Colon Carcinoma Metastatic in the Brain (tissue), 2 donors: Measurements from ENCODE around the genes AMY1A and AMY1B.

DNA sequence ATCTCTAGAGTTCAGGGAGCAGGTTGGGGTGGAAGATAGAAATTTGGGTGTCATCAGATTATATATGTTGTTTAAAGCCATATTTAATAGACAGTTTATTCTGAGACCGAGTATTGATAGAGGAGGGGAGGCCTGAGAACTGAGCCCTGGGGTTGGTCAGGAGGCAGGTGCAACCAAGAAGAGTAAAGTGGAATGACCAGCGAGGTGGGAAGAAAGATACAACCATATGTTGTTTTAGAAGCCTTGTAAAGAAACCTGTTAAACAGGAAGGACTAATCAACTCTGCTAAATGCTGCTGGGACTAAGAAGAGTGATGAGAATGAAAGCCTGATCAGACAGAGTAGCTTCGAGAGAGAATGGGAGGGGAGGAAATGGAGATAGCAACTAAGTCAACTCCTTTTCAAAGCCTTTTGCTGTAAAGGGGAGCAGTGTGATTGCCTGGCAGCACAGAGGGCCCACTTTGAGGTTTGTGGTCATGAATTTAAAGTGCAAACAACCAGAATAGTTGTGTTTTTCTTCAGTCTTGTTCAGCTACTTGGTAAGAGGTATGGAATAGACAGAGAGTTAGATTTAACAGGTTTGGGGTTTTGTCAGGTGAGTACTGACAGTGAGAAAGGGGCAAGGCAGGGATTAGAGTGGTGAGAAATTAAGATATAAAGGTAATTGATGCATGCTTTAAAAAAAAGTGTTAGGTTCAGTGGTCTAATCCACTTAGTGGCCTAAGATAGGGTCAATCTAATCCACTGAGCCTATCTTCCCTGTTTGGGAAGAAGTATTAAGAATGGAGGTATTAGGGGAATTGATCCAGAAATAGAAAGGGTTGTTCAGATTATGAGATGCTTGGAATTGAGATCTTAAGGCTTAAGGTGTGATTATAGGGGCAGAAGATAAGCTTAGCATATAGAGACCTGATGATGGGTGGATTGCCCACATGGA lies 31.5 kb downstream of the SLC30A7 start:
- PRO-cap, 2 experiments = no peak in any of the 2 experiments

DNA sequence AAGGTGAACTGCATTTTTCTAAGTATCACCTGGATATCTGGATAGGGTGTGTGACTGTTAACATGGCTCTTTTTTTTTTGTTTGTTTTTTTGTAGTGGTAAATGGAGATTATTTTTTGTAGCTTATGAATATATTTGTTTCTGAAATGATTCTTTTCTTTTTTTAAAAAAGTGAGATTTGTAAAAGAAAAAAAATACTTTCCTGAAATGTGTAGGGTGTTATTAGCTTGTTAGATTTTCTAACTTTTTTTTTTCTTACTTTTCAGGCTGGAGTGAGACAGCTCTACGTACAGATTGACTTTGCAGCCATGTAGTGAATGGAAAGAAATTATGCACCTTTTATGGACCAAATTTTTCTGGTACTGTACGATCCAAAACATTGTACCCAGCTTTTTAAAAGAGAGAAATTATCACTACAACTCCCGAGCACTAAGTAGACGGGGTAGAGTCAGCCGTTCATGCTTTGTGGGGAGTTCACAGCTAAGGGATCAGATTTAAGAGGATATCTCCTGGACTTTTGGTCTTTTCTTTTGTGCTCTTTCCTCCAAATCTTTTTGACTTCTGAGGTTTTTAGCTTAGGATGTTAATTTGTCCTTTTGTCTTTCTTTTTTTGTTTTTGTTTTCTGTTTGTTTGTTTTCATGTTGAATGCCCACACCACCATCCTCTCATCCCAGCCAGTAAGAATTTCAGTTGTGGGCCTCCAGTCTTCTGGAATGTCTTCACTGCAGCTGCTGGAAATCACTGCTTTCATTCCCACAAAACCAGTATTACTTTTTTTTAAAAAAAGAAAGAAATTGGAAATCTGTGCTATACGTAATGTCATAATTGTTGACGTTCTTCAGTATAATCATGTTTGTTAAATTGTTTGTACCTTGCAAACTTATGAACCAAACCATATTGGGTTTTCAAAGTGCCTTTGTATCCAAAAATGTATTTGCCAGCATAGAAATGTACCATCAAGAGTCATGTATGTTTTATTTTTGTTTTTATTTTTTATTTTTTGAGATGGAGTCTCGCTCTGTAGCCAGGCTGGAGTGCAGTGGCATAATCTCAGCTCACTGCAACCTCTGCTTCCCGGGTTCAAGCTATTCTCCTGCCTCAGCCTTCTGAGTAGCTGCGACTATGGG lies 50.7 kb downstream of the DPH5 start:
- PRO-cap, 2 experiments = no peak in any of the 2 experiments

DNA sequence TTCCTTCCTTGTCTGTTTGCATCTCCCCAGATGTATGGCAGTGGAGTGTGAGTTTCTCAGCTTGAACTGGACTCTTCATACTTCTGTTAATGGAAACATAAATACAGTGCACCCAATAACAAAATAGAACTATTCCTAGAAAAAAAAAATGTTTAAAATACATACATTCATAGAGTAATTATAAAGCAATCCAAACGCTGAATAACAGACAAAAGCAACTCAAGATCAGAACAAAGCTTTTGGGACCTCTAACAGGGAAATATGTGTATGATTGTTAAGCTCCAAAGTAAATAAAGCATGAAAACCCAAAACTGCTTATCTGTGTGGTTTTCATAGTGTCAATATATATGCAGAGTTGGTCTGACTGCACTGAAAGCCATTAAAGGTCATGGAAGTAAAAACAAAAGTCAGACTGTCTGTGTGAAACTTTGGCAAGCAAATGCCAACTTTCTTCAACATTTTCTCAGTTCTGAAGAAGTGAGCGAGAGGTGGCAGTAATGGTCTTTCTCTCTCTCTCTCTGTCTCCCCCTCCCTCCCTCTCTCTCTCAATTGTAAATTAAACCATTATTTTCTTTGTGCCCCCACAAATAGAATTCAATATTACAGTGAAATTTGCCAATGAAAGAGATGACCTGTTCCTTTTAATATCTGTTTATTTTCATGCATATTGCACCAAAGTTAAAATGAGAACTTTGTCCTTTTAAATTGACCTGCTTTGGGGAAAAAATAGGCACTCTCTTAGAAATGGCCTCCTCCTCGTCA lies 100.1 kb upstream of the S1PR1 start:
- PRO-cap, 2 experiments = no peak in any of the 2 experiments

DNA sequence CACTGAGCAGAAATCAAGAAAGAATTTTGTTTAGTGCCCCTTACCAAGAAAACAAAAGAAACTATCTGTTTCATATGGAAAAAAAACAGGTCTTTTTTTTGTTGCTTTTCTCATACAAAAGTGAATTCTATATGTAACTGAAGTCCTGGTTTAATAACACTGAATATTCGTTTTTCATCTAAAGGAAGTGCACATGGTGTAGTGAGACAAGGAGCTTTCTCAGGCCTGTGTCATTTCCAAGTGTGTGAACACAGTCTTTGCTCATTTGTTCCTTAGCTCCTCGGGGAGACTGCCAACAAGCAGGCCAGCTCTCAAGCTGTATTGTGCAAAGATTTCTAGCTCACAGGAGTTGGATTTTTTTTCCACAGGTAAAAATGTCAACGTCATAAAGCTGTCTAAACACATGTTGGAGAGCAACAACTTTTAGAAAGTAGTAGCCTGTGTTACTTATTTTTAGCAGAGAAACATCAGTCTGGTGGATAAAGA lies 87.9 kb upstream of the S1PR1 start:
- PRO-cap, 2 experiments = no peak in any of the 2 experiments

DNA sequence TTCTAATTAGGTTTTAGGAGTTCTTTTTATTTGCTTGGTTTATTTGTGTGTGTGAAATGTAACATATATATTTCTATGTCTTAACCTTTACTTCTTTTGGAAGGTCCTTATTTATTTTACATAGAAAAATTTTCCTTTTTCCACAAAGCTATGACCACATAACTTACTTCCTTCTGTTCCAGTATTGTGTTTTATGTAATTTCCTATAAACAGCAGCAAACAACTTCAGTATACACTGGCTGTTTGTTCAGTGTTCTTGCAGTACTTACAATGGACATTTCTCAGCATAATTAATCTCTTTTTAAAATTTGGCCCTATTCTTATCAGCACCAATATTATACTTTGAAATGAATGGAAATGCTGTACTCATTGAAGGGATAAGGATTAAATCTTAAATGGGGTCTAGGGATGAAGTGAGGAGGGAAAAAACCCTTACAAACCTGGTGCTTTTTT lies 74.8 kb upstream of the S1PR1 start:
- PRO-cap, 2 experiments = no peak in any of the 2 experiments

DNA sequence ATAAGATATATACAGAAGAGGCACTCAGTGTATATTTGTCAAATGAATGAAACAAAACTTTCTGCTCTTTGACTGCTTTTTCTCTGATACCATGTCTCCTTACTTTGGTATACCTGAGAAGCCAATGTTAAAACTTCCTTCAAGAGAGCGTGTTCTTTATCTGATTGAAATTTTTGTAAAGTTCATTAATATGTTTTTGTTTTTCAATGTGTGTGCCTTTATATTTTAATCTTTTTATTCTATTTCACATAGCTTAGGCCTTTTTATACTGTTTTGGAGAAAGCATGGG lies 51.8 kb upstream of the S1PR1 start:
- PRO-cap, 2 experiments = peak in 1 of 2 experiments; most common minus-strand start position 81 of the sequence (in 1)

DNA sequence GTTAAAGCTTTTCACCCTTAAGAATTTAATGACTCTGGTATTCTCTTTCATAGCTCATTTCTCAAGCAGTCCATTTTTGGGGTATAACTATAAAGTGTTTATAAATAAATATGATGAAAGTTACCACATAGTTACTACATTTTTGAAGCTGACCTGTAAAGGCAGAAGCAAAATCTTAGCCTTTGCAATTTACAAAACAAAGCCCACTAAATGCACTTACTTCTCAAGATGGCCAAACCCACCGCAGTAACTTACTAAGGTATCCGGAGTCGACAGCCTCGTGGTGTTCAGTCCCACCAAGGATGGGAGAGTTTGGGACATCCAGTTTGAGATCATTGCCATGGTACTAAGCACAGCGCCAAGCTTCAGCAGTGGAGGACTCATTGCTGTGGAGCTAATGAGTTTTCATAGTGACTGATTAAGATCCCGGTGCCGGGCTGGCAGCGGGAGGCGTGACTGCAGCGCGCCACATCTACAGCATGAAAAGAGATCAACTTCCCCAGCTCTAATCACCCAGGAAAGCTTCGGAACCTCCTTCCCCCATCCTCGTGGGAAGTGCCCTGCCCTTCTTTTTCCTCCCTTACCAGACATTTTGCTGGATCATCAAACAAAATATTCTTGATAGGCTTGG lies 150.0 kb downstream of the OLFM3 start:
- PRO-cap, 2 experiments = no peak in any of the 2 experiments

DNA sequence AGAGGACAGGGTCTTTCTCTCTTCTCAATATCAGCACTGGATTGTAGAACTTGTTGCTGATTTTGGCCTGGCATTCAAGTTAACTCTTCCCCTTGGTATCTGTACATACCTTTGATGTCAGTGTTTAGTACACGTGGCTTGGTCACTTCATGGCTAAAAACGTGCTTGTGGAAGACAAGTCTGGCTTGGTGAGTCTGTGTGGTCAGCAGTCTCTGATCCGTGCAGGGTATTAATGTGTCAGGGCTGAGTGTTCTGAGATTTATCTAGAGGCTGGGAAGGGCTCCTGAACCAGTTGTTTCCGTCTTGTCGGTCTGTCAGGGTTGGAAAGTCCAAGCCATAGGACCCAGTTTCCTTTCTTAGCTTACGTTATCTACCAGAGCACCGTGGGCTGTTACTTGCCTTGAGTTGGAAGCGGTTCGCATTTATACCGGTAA lies at the start of gene AMY1A:
AMY1A (plus strand) TSS at position 262 of the 434 bp plus-strand sequence.
- PRO-cap, 2 experiments = no peak in any of the 2 experiments

- PRO-cap, 2 experiments = no peak in any of the 2 experiments
These were observed at the start of gene AMY1B for GRCh38 chr1:103695934-103696654. Gene AMY1B, minus strand, starts transcription at chr1:103696210.

DNA sequence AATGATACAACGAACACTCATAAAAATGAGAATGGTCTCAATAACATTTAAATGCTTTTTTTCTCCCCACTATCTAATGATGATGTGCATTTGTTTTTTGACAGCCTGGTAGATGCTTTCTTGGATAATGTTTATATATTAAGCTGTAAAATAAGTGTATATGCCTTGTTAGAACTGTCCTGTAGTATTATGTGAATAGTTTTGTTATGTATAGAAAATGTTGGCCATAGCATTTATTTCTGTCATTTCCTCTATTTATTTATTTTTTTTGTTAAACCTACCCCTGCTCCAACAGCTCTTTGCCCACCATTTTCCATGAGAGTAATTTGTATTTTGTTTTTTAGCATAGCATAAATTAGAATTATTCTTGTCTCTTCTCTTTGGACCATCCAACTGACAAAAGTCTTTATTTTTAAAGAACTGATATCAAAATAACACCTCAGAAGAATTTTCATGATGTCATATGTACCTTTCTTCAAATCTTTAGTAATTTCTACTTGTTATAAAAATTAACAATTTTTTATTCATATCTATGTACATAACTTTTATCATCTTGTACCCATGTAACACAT lies 663.1 kb downstream of the AMY1C start:
- PRO-cap, 2 experiments = no peak in any of the 2 experiments

DNA sequence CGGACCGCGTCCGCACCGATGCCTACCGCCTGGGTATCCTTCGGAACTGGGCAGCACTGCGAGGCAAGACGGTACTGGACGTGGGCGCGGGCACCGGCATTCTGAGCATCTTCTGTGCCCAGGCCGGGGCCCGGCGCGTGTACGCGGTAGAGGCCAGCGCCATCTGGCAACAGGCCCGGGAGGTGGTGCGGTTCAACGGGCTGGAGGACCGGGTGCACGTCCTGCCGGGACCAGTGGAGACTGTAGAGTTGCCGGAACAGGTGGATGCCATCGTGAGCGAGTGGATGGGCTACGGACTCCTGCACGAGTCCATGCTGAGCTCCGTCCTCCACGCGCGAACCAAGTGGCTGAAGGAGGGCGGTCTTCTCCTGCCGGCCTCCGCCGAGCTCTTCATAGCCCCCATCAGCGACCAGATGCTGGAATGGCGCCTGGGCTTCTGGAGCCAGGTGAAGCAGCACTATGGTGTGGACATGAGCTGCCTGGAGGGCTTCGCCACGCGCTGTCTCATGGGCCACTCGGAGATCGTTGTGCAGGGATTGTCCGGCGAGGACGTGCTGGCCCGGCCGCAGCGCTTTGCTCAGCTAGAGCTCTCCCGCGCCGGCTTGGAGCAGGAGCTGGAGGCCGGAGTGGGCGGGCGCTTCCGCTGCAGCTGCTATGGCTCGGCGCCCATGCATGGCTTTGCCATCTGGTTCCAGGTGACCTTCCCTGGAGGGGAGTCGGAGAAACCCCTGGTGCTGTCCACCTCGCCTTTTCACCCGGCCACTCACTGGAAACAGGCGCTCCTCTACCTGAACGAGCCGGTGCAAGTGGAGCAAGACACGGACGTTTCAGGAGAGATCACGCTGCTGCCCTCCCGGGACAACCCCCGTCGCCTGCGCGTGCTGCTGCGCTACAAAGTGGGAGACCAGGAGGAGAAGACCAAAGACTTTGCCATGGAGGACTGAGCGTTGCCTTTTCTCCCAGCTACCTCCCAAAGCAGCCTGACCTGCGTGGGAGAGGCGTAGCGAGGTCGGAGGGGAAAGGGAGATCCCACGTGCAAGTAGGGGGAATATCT lies 753 bp downstream of the PRMT6 start:
- PRO-cap, 2 experiments = peak in 2 of 2 experiments; most common plus-strand start position 245 of the sequence (in 1); most common minus-strand start position 575 of the sequence (in 2)

DNA sequence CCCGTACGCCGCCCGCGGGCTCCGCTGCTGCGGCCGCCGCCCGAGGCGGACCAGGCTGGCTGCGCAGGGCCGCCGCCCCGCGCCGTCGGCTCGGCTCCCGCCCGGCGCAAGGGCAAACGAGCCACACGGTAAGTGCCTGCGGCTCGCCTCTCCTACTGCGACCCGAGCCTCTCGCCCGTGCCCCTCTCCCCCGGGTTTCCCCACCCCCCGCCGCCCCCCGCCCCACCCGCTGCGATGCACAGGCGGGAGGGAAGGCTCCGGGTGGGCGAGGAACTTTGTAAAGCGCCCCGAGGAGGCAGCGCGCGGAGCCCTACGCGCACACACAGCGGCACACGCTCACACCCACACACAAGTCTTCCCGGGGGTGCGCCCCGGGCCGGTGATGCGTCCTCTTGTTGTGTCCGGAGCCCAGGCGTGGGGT lies 503 bp downstream of the NTNG1 start:
- PRO-cap, 2 experiments = no peak in any of the 2 experiments

DNA sequence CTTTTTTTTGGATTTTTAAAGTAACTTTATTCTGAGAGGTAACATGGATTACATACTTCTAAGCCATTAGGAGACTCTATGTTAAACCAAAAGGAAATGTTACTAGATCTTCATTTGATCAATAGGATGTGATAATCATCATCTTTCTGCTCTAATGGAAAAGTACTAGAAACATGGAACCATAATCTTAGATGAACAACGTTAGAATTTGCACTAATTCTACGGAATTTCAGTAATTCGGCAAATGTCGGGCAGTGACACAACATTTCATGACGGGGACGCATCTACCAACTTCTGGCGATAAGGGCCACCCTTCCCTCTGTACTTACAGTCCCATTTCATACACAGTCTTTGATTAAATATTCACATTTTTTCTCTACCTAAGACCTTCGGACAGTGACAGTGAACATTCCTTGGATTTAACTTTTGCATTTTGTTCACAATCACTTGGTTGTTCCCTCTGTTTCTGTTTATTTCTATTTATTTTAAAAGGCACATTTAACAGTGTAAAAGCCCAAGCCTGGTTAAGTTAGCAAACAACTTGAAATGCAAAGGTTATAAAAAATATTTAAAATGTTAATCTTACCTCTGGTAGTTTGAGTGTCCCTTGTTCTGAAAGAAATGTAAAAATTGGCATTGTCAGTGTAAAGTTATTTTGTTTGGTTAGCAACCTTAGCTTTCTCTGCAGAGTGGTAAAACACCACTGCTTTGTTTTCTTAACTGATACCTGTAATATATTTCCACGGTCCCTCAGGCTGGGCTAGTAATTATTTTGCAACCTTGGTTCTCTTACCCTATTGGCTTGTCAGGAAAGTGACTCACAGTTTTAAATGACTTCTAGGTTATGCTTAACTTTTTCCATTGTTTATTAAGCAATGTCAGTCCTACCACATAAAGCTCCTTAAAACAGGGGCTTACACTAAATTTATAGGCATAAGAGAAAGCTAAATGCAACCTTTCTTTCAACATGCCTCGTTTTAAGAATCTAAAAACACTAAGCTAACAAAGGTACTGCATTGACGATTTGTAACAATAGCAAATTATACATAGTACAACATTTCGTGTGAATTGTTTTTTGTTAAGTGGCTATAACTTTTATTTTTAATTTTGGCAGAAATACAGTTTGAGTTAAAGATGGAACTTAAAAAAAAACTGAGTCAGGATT lies 276.8 kb downstream of the VAV3 start:
- PRO-cap, 2 experiments = no peak in any of the 2 experiments

DNA sequence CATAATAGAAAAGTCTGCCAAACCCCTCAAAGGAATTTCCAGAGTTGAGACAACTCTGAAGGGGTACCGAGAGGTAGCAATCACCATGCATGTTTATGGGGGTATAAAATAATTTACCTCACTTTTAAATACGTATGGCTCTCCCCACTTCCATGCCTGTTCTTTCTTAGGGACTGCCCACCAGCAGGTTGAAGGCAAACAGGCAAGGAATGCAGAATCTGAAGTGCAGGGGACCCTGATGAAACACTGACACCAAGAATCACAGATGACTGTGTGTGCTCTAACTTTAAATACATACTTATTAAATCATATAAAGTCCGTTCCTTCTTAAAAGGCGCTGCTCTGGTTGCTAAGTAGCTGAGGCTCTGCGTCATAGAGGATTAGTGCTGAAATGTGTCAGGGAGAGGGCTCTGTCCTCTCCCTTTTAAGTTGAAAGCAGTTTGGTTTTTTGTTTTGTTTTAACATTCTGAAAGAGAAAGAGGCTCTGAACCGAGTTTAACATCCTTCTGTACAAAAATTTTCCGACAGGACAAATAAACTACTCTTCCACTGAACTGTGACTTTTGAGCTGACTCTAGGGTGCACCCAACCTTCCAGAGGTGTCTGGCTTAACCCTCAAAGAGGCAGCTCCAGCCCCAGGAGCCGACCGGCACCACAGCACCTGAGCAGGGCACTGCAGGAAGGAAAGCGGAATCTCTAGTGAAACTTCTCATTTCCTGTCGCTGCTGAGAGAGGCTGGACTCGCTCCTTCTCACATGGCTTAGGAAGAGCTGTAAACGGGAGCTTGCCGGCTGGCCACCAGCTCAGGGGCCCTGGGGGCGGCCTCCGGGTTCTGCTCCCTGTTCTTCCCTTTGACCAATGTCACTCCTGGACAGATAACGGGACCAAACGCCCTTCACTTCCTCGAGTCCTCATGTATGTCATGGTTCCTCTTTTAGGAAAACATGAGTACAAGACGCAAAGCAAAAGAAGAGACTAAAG lies 1.4 kb downstream of the VAV3 start:
- PRO-cap, 2 experiments = no peak in any of the 2 experiments

DNA sequence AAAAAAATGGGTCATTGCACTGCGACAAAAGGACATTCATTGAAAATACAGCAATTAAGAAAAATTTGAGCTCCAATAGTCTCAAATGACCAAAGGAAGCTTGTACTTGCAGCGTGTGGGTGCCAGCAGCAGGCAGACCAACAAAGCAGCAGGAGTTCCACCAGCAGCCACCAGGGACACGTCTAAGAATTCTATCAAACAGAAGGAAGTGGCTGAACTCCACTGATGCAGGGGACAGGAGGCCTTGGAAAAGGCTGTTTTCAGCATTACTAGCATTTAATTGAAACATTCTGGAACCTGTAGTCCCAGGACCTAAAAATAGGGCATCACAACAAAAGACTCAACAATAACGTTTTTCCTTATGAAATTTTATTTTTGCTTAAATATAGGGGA lies 84.6 kb upstream of the VAV3 start:
- PRO-cap, 2 experiments = no peak in any of the 2 experiments

GRCh38 chr1:108560699-108561604 lies 1.1 kb downstream of the EEIG2 start:
- PRO-cap, 2 experiments = peak in 1 of 2 experiments; most common minus-strand start chr1:108561077 (in 1)

DNA sequence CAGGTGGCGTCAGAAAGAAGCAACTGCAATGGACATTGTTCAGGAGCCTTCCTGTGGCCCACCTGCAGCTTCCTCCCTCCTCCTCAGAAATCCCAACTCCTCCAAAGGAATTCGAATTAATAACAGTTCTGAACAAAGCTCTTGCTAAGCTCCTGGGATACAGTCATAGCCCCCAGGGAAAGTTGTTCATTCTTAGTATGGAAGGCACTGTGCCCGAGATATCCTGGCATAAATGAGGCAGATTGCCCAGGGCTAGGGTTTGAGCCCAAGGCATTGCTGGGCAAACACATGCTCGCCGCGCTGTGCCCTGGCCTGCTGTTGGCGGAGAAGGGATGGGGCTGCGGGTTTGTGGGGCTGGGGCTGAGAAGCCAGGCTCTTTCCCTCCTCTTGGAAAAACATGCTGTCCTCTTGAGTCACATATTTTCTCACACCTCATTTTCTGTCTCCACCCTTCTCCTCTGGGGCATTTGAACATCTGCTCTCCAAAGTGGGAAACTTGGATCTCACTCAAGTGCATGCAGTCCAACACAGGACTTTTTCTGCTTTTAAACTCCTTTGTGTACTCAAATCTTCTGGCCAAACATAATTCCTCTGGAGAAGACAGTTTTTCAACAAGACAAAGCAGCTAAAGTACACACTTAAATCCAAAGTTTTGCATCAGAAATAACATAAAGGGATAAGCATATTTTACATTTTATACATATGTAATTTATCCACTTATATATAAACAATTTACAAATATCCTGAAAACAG lies 28.4 kb downstream of the AKNAD1 start:
- PRO-cap, 2 experiments = no peak in any of the 2 experiments

DNA sequence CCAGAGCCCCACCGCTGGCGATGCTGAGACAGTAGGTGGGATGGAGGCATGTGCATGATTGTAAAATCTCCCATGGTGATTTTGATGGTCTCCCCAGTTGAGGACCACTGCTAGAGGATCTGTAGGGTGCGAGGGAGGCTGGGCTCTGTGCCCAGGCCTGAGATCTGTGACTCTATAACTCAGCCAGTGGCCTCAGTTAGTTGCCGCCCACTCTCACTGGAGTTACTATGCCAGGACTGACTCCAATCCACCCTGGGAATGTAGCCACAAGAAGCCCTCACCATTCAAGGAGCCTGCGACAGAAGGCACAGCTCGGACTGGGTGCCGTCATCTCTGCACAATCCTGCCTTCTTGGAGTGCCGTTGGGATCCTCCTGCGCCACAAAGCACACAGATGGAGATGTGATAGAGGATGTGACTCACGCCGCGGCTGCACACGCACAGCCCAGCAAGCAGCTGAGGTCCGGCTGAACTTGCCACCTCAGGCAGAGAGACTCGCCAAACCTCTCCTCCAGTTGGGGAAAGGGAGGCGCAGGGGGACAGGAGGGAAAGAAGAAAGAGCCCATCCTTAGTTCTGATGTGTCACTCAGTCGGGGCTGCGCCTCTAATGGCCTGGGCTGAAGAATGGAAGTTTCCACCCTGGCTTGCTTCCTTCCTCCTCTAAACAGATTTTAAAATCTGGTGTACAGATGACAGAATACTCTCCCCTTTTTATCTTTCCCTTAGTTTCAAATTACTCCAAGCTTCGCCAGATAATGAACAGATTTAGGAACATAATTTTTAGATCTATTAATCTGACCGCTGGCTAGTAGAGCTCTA lies 26.4 kb downstream of the AKNAD1 start:
- PRO-cap, 2 experiments = peak in 2 of 2 experiments; most common plus-strand start position 416 of the sequence (in 1); most common minus-strand start position 342 of the sequence (in 1)

- PRO-cap, 2 experiments = no peak in any of the 2 experiments
These were observed 4.4 kb downstream of the AKNAD1 start for GRCh38 chr1:108852541-108852924.

- PRO-cap, 2 experiments = no peak in any of the 2 experiments
These were observed 19.8 kb downstream of the CLCC1 start for GRCh38 chr1:108943209-108944171.